ENCODE measurements around the gene MBD5.

DNA sequence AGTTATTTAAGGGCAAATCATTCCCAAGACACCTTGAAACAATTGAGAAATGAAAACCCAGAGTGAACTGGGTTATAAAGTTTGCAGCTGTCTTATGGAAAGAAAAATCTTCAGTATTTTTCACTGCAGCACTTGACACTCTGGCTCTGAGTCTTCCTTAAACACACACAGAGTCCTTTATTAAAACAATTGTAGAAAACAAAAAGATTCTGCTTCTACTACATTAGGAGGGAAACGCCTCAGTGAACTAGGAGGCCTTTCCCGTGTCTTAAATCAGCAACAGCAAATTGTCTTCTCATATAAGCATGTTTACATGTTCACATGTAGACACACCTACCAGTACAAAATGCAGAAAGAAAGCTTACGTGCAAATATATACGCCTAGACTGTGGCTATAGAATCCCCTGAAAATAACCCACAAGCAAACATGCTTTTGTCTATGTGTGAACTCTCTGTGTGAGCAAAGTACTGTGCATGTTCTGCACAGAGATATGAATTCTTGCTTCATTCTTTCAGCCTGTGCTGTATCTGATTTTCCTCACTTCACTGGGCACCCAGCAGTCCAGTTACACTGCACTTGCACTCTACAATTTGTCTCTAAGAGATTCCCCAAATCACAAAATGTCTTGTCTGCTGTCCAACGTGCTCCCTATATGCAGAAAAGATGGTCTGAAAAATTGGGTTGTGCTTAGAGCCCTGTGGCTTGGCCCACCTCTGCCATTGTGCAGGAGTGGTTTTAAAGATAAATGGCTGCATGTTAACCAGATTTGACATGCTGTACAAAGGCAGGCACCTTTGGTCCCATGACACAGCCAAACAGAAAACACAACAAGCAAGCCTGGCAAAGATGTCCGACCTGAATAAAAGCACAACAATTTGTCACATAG lies 24.5 kb downstream of the ZEB2 start:
- PRO-cap = no peak
- RAMPAGE, long total RNA, 4 experiments = no peak in any of the 4 experiments

DNA sequence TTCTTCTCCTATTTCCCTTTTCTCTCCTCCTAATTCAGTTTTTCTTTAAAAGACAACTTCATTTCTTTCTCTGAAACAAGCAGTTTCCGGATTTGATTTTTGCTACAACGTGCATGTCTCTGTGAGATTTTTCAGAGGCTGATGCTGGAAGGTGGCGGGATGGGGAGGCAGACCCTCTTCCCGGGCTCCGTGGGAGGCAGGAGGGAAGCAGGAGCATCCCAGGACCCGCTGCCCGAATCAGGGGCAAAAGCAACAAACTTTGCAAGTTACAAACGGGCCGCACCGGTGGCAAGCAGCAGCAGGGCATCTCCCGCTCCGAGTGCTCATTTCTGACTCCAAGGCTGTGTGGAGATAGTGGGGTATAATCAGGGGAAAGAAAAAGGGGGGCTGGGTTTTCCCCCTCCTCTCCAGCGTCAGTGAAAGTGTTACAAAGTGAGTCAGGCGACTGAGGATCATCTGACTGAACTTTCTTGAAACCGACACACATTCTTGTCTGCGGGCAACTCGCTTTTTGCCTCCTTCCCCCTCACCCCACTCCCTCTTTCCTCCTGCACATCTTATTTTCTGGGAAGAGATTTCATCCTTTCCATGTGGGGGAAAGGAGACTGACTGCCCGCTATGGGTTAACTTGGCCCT lies 6.3 kb downstream of the ZEB2 start:
- PRO-cap = bidirectional peak, plus-strand start at position 502 of the sequence, minus-strand start at position 337 of the sequence
- RAMPAGE, long total RNA, 4 experiments = no peak in any of the 4 experiments

DNA sequence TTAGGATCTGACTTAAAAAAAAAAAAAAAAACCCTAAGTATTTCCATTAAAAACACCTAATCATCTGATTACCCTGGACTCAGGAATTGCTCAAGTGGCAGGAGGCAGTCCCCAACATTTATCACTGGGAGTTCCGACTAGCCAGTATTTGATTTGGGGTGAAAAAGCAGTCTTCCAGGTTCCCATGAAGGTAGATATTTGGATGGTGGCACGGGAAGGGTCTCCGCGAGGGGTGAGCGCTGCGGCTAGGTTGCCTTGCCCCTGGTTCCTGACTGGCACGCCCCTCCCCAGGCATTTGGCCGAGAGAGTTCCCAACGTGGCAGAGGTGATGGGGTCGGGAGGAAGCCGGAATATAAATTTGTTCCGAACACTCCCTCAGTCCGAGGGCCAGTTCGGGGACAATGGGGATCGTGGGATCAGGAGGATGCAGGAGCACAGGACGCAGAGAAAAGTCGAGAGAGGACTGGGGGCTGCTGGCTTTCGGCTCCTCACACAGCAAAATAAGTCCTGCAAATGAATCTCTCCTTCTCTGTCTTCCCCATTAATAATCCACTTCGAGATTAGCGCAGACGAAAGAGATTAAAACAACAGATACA lies 2.8 kb upstream of the ZEB2 start:
- PRO-cap = unidirectional peak, plus-strand start at position 383 of the sequence
- RAMPAGE, long total RNA, 4 experiments = no peak in any of the 4 experiments

GRCh38 chr2:144523217-144524302 lies 3.6 kb upstream of the ZEB2 start:
- PRO-cap = unidirectional peak, plus-strand start at chr2:144523928; bidirectional peak, plus-strand start at chr2:144524238, minus-strand start at chr2:144524115
- RAMPAGE, long total RNA, 4 experiments = no peak in any of the 4 experiments

- PRO-cap = no peak
- RAMPAGE, long total RNA, 4 experiments = no peak in any of the 4 experiments
These were observed 139.8 kb upstream of the ZEB2 start for GRCh38 chr2:144659528-144660252.

GRCh38 chr2:145198941-145199413 lies 679.1 kb upstream of the ZEB2 start:
- PRO-cap = no peak
- RAMPAGE, long total RNA, 4 experiments = no peak in any of the 4 experiments

DNA sequence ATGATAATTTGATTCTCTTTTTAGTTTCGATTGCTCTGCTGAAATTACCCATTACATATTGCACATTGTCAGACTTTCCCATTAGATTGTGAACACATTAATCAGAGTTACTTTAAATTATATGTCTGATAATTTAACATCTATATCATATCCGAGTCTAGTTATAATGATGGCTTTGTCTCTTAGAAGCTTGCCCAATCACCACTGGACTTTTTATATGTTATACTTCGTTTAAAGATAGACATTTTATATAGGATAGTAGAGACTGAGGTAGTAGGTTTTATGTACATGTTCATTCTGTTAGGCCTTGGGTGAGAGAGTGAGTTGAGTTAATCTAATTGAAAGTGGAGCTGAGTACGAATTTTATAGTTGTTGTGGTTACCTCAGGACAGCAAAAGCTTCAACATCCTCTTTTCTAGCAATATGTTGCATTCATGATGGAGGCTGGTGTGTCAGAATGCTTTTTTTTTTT lies 895.9 kb upstream of the ZEB2 start:
- PRO-cap = no peak
- RAMPAGE, long total RNA, 4 experiments = no peak in any of the 4 experiments

GRCh38 chr2:148020211-148020553 lies 355 bp downstream of the ORC4 start:
- PRO-cap = no peak
- RAMPAGE, long total RNA, 4 experiments = no peak in any of the 4 experiments

GRCh38 chr2:148020814-148021191 lies at the start of gene MBD5:
Gene MBD5, plus strand, starts transcription at chr2:148021091.
- PRO-cap = bidirectional peak, plus-strand start at chr2:148021095, minus-strand start at chr2:148020697
- RAMPAGE, long total RNA, 4 experiments = start-site peak on the plus strand in 4 of 4 experiments, at chr2:148020984-148021106 at its widest, 23 to 112 reads per replicate

GRCh38 chr2:148696037-148696679 lies 51.6 kb downstream of the EPC2 start:
- PRO-cap = no peak
- RAMPAGE, long total RNA, 4 experiments = no peak in any of the 4 experiments

DNA sequence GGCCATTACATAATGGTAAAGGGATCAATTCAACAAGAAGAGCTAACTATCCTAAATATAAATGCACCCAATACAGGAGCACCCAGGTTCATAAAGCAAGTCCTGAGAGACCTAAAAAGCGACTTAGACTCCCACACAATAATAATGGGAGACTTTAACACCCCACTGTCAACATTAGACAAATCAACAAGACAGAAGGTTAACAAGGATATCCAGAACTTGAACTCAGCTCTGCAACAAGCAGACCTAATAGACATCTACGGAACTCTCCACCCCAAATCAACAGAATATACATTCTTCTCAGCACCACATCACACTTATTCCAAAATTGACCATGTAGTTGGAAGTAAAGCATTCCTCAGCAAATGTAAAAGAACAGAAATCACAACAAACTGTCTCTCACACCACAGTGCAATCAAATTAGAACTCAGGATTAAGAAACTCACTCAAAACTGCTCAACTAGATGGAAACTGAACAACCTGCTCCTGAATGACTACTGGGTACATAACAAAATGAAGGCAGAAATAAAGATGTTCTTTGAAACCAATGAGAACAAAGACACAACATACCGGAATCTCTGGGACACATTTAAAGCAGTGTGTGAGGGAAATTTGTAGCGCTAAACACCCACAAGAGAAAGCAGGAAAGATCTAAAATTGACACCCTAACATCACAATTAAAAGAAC lies 62.8 kb downstream of the EPC2 start:
- PRO-cap = no peak
- RAMPAGE, long total RNA, 4 experiments = no peak in any of the 4 experiments

- PRO-cap = no peak
- RAMPAGE, long total RNA, 4 experiments = no peak in any of the 4 experiments
These were observed 548 bp downstream of the KIF5C start for GRCh38 chr2:148875393-148876156.

DNA sequence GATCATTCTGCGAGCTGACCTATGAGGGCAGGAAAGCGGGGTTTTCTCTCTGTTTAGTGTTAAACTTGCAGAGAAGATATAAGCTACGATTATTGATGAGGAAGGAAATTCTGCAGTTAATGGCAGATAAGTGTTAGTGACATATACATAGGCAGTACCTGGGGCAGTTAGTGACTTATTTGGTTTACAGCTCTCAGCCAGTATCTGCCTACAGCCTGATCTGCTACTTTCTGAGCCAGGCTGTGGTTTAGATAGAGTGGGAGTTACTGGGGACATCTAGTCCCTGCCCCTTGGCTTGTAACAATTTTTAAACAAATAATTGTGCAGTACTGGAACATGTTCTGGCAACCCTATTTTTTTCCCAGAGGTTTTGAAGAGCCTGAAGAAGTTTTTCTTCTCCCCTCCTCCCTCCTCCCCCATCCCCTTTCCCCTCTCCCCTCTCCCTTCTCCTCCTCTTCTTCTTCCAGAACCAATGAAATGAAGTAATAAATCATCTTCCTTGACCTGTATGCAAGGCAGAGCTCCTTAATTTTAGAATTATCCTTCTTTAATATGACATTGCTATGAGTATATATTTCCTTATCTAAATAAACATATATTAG lies 2.4 kb downstream of the KIF5C start:
- PRO-cap = no peak
- RAMPAGE, long total RNA, 4 experiments = no peak in any of the 4 experiments

DNA sequence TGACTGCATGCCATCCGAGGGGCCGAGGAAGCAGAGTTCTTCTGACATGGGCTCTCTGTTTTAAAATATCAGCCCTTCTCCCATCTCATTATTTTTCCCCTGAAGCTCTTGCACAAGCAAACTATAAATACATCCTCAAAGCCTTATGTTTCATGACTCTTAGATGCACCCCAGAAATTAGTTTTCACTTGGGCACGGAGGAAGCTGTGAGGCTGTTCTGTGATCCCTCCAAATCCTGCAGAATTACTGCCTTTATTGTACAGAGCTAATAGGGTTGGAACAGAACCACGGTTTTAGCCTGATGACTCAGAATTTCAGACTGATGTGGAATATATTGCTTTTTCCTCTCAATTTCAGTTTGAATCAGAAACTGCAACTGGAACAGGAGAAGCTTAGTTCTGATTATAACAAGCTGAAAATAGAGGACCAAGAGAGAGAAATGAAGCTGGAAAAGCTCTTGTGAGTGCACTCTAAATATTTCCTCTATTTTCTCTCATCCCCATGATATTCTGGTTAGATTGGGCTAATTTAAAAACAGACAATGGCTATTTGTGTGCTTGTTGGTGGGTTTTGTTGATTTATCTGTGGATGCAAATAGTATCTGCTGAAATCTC lies 38.3 kb upstream of the LYPD6B start:
- PRO-cap = no peak
- RAMPAGE, long total RNA, 4 experiments = no peak in any of the 4 experiments

GRCh38 chr2:149437669-149437942 lies 107.2 kb downstream of the LYPD6 start:
- PRO-cap = no peak
- RAMPAGE, long total RNA, 4 experiments = no peak in any of the 4 experiments

GRCh38 chr2:149868582-149869018 lies 281.0 kb upstream of the MMADHC start:
- PRO-cap = no peak
- RAMPAGE, long total RNA, 4 experiments = no peak in any of the 4 experiments

DNA sequence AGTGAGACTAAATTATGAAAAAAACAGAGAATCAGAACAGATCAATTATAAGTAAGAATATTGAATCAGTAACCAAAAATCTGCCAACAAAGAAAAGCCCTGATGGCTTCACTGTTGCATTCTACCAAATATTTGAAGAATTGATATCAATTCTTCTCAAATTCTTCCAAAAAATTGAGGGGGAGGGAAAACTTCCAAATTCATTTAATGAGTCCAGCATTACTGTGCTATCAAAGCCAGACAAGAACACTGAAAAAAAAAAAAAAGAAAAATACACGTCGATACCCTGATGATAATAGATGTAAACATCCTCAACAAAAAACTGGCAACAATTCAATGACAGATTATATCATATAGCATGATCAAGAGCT lies 332.6 kb upstream of the MMADHC start:
- PRO-cap = no peak
- RAMPAGE, long total RNA, 4 experiments = no peak in any of the 4 experiments

DNA sequence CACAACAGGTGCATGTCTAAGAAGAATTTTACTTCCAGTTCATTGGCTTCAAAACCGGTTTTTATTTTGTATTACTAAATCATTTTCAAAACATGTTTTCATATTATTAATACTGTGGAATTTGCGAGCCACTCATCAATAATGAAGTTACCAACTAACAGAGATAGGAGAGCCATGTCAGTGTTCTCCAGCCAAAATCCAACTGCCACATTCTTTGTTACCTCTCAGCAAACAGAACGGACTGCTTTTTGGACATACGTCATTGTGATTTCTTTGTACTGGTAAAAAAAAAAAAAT lies 414.2 kb upstream of the MMADHC start:
- PRO-cap = no peak
- RAMPAGE, long total RNA, 4 experiments = no peak in any of the 4 experiments

GRCh38 chr2:150475948-150476541 lies 11.4 kb downstream of the RND3 start:
- PRO-cap = no peak
- RAMPAGE, long total RNA, 4 experiments = no peak in any of the 4 experiments

- PRO-cap = no peak
- RAMPAGE, long total RNA, 4 experiments = no peak in any of the 4 experiments
These were observed 8.4 kb downstream of the RND3 start for GRCh38 chr2:150478917-150479543.

Measured in suprapubic skin (tissue), 4 donors.